ENCODE measurements around a stretch of chr7.

DNA sequence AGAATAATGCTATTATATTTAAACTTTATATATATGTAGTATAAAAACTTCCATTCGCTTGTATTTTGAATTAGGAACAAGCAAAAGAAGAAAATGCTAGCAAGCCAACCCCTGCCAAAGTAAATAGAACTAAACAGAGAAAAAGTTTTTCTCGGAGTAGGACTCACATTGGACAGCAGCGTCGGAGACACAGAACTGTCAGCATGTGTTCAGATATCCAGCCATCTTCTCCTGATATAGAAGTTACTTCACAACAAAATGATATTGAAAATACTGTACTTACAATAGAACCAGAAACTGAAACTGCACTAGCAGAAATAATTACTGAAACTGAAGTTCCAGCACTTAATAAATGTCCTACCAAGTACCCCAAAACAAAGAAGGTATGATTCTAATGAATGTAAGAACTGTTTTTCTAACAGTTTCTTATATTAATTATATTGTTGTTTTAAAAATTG lies 87.8 kb downstream of the KMT2E start:
- PRO-cap, result no peak

- PRO-cap, result no peak
These were observed 129.0 kb downstream of the KMT2E start for GRCh38 chr7:105142866-105143513.

GRCh38 chr7:105894493-105895378 lies 18.3 kb upstream of the ATXN7L1 start:
- PRO-cap, result no peak

- PRO-cap, result no peak
These were observed 2.7 kb upstream of the SYPL1 start for GRCh38 chr7:106114757-106115288.

GRCh38 chr7:106180585-106181275 lies 68.6 kb upstream of the SYPL1 start:
- PRO-cap, result no peak

DNA sequence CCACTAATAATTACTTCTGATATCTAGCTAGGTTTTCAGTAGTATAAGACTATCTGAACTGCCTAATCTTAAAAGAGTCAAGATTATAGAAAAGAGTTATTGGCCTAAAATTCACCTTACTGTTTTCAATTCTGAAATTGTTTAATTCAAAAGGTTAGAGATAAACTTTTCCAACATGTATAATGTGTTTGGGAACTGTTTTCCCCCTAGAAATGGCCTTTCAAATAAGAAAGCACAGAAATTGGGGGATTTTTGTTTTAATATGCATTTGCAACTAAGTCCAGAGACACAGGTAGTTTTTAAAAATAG lies 8.8 kb downstream of the NAMPT start:
- PRO-cap, result no peak

DNA sequence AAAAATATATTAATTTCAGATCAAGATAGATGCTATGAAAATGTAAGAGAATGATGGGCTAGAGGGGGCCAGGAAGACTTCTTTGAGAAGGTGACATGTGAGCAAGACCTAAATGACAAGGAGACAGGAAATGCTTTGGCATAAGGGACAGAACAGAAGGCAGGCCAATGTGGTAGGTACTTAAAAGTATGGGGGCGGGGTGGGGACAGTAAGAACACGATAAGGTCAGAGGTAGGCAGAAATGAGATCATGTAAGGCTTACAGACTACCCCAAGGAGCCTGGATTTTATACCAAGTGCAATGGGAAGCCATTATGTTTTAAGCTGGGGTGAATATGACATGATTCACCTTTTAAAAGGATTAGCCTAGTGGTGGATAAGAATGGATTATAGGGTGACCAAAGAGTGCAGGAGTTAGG lies 5.0 kb downstream of the NAMPT start:
- PRO-cap, result no peak

DNA sequence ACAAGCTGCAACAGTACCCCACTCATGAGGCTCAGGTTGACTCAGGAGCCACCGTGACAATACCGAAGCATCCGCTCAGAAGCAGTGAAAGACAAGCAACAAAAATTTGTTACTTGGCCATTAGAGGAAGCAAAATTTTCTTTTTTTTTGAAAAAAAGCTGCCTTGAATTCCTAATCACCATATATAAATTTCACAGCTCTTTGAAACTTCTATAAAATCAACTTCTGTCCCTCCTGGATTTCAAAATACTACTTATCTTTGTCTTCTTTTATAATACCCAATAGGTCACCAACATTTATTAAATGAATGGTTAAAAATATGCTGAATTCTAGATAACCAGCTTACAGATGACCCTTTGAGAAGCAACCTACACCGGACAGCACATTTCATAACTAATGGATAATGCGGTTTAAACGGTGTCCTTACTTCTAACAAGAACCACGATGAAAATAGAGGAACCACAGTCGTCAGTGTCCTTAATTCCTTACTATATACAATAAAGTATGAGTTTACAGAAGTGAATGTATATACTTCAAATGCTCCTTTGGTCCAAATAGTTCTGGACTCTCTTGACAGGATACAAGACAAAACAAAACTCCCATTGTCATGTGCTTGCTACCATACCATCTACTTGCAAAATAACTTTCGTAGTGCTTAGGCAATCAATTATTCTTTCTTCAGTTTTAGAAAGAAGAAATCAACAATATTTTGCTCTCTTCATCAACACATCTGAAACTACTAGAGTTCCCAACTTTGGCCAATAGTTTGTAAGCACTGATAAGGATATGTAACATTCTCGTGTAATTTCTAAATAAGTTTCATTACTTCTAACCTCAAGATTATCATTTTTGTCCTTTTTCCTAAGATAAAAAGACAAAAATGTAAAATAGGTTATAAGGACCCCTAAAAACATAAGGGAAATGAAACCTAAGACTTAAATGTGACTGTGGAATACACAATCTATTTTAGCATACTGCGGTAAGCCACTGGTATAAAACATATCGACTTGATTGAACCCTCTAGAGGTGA lies 2.4 kb downstream of the NAMPT start:
- PRO-cap, result no peak

DNA sequence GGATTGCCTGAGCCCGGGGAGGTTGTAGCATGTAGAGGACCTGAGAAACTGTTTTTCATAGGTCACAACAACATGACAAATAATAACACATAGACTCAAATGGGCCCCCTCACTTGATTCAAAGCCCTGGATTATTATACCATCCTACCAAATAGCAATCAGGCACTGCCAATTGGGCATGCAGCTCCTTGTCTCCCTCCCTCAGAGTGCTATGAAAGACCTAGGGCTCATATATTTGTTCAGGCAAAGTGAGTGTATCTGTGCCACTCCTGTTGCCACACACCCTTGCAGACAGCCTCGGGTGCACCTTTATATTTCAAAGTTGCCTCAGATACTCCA lies 2.9 kb upstream of the NAMPT start:
- PRO-cap, result no peak

DNA sequence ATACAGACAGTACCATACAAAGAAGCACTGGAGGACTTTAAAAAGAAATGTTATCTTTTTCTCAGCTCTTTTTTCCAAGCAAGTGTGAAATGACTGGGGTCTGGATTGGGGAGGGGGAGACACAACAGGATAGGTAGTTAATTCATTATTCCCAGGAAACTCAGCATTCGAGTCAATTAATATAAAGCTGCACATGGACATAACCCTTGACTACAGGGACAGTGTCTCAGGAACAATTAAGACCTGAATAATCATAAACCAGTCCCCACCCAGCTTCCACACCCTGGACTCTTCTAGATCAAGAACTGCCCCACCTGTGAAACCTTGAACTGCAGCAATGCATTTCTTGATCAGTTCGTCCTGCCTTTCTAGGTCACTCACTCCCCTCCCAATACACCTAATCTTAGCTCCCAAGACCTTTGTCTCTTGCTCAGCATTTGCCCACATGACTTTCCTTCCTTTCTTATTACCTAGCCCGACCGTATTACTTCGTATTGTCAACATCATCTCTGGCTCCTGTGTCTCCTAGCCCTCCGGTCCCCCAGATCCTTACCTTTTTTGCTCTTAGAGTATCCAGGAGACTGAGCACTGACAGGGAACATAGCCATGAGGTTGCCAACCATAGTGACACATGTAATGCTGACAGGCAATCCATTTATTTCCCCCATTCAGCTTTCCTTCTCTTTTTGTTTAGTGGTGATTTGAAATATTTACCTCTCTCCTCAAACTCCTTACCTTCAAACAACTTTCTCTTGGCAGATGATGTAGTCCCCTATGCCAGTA lies 5.5 kb upstream of the NAMPT start:
- PRO-cap, result no peak

- PRO-cap, result no peak
These were observed 164.2 kb upstream of the NAMPT start for GRCh38 chr7:106448764-106449686.

DNA sequence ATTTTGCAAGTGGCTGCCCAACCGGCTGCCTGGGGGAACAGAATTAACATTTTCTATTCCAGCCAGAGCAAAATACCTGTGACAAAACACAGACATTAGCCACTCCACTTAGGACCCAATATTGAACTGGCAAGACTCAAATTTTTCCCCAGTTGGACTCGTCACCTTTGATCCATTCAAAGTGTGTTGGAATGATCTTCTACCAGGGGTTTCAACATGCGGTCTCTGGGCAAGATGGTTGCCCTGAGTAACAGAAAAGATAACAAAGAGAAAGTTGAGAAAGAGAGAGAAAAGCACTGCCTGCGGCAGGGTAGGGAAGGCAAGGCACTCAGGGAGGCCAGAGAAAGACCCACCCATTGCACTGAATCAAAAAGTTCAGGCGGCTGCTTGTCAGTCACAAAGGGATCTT lies 174.9 kb upstream of the NAMPT start:
- PRO-cap, result no peak

DNA sequence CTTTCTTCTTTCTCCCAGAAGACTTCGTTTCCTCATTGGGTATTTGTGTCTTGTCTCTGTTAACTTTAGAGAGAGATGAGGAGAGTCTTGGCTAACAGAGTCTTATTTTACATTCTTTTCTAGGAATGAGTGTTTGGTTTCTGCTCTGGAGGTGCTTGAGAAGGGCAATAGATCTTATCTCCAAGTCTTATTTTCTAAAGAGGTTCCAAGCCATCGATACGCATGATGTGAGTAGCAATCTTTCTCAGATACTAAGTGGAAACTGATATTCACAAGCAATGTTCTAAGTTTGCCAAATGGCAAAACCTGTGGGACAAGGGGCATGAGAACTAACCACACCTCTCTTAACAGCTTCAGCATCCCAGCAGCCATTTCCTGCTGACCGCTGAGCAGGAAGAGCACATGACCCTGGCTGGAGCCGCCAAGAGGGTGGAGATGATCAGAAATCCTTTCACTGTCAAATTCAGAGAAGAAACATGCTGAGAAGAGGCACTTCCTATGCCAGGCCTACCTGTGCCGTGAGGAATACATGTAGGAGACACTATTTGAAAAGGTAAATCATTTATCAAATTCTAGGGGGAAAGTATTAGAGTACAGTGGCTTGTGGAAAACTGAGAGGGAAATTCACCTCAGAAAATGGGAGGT lies 35.2 kb downstream of the CCDC71L start:
- PRO-cap, result no peak

- PRO-cap, result no peak
These were observed 7.1 kb downstream of the PIK3CG start for GRCh38 chr7:106871832-106872848.

- PRO-cap, result no peak
These were observed 26.2 kb downstream of the PIK3CG start for GRCh38 chr7:106891206-106891721.

- PRO-cap, result no peak
These were observed 37.2 kb upstream of the PRKAR2B start for GRCh38 chr7:107006923-107008024.

DNA sequence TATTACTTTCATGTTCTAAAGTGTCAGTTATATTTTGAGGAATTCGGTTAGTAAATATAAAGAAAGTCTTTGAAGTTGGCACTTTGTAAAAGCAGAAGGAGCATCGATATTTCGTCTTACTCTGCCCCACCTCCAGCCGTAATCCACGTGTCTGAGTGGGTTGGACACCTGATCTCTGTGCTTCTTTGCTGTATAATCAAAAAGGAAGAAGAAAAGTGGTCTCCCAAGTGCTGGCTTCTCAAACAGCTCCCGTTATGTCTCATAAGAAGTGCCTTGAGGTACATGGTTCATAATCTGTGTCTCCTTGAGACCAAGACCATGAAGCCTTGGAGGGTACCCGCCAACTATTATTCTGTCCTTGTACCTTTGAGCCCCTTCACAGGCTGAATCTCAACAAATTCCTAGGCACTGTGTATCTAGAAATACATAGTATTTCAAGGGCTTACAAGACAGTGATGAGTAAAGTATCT lies 19.8 kb downstream of the PRKAR2B start:
- PRO-cap, result no peak

DNA sequence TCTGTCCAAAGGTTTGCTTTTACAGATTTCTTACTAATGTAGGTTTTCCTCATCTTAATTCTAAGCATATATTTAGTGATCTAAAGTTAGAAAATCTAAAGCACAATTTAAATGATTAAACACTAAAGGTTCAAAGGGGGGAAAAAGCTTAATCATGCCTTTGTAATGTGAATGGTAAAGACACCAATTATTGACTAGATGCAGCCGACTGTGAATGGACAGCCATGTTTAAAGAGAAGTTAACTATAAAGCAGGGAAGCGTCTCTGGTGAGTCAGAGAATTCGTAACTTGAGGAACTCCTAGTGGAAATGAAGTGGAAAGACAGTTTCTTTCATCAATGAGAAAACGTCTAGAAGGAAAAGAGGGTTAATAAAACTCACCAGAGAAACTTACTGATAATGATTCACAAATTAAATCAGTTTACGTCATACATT lies 1.2 kb upstream of the HBP1 start:
- PRO-cap, result bidirectional peak, plus-strand start at position 337 of the sequence, minus-strand start at position 230 of the sequence

DNA sequence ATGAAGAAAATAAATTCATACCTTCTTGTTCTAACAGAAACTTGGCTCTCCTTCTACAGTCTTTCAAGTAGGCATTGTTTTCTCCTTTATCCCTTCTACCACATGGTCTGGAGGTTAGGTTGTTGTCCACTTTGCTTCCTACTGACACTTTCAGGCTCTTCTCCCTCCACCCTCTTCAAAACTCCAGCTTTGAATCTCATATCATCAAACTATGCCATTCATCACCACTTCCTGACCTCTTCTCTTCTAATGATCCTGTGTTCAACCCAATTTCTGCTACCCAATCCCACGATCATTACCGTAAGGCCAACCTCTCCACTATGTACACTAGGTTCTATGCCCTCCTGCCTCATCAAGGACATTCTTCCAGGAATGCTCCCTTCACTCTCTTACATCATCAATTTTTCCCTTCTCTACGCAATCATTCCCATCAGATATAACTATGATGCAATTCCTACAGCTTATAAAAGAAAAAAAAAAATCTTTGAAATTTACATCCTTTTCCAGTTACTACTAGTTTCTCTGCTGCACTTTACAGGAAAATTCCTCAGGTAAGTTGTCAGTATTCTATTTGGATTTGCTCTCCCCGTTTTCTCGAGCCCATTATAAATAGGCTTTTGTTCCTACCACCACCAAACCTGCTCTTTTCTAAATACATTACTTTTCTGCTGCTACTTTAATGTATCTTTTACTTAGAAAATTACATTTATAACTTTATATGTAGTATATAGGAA lies 30.9 kb upstream of the GPR22 start:
- PRO-cap, result no peak

DNA sequence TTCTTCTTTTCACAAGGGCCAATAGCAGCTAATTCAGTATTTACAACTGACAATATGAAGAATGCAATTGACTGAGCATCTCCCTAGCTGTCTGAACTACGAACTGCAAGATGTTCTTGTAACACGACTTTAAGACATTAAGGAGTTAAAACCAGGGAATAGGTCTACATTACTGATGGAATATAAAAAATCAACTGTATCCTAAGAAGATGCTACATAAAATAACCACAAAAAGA lies 1.4 kb downstream of the GPR22 start:
- PRO-cap, result no peak

All from neural crest cell (in vitro differentiated cells).